T47D (cell line): ENCODE results near the gene FAM210A.

DNA sequence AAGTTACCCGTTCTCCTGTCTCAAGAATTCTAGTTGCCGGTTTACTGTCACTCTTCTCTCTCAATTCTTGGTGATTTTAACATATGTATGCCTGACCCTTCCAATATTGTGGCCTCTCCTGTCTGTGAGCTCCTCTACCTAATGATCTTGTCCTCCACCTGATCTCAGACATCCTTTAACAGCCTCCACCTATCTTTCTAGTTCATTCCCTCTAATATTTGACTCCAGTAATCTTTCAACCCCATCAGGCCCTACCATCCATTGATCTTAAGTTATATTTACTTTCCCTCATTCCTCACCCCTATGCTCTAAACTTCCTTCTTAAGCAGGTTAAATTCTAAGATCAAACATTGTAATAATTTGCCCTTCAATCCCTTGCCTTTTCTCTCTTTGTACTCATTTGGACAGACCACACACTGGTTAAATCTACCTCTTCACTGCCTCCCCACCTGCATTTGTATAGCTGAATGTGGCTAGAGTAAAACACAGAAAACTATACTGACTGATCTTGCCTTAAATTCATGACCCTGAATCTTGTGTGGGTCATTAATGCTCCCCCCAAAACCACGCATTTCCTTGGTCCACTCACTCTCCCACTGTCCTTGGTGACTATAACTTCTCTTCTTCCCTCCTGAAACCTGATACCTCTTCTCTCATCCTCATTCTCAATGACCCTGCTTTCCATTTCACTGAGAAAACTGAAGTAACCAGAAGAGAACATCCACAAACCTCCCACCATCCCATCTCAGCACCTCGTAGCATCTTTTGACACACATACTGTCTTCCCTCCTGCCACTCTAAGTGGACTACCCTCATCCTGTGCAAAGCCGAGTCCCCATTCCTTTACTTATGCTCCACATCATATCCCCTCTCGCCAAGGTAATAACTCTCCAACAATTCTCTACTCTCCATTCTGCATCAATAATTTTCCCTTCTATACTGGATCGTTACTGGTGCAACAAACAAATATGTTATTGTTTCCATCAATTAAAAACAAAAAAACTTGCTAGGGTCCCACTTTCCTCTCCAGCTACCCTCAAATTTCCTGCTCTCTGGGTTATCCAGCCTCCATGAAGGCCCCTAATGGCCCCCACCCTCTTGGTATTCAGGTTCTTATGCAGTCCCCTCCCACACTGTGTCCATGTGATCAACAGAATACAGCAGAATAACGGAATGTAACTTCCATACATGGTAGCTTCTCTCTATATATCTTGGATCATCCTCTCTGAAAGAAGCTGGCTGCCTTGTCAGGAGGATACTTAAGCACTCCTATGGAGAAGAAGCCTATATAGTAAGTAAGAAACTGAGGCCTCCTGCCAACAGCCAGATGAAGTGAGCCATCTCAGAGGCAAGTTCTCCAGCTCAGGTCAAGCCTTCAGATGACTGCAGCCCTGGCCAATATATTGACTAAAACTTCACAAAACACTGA lies 47.2 kb downstream of the SPIRE1 start:
- RRBS: no CpG with 5 or more reads among the region's 8 CpGs

DNA sequence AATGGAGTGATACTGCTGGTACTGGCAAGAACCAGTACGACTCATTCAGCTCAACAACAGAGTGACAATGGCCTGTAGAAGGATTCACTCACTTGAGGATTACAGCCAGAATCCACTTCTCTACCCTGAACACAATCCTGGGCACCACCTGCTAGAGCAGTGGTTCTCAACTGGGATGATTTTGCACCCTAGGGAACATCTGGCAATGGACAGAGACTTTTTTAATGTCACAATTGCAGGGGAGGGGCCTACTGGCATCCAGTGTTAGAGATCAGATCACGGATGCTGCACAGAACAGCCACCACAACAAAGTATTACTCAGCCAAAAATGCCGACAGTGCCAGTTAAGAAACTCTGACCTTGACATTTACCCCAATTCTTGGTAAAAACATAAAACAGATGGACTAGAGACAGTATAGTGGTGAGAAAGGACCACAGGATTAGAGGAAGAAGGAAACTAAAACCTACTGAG lies 5.0 kb downstream of the SPIRE1 start:
- RRBS: no CpG with 5 or more reads among the region's 3 CpGs

DNA sequence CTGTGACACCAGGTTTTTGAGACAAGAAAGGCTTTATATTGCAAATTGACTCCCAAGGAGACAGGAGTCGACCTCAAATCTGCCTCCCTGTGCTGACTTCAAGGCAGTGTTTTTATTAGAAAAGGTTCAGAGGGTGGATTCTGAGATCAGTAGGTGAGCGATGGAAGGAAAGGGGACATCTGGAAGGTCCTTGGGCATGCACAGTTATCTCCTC lies 10.4 kb downstream of the PSMG2 start:
- RRBS: no CpG with 5 or more reads among the region's 2 CpGs

DNA sequence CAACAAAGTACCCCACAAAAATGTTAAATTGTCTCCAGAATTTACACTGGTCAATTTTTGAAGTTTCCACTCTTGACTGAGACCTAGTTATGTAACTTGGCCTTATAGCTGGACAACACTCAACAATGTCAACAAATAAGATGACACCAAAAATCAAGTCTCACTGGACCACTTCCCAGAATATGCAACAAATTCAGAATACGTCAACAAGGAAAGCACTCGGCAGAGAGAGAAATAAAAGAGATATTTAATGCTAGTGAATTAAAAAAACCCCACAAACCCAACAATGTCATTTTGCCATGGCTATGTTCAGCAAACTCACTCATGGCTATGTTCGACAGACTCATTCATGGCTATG lies 72.8 kb downstream of the PTPN2 start:
- RRBS: no CpG with 5 or more reads among the region's 3 CpGs

DNA sequence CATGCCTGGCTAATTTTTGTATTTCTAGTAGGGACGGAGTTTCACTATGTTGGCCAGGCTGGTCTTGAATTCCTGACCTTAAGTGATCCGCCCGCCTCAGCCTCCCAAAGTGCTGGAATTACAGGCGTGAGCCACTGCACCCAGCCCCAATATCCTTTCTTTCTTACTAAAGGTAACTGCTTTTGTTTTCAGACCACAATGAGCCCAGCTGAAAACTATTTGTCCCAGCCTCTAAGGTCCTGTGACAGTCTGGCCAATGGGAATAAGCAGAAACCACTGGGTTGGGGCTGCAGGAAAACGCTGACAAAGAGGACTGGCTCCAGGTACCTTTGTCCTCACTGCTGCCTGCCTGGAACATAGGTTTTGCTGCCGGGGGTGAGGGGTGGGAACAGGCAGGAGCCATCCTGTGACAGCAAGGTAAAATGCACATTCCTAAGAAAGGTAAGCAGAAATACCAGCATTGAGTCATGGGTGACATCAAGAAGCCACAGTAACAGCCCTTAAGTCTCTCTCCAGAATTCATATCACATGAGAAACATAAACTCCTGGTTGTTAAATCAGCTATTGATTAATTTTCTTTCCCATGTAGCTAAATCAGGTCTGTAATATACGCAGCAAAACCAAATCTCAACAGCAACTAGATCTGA lies 21.6 kb downstream of the PTPN2 start:
- RRBS: no CpG with 5 or more reads among the region's 7 CpGs

- RRBS: no CpG with 5 or more reads among the region's 3 CpGs
Observed at GRCh38 chr18:13087020-13087224, 95.8 kb downstream of the CEP192 start.

- RRBS: no CpG with 5 or more reads among the region's 6 CpGs
Observed at GRCh38 chr18:13236009-13236355, 17.4 kb downstream of the LDLRAD4 start.

DNA sequence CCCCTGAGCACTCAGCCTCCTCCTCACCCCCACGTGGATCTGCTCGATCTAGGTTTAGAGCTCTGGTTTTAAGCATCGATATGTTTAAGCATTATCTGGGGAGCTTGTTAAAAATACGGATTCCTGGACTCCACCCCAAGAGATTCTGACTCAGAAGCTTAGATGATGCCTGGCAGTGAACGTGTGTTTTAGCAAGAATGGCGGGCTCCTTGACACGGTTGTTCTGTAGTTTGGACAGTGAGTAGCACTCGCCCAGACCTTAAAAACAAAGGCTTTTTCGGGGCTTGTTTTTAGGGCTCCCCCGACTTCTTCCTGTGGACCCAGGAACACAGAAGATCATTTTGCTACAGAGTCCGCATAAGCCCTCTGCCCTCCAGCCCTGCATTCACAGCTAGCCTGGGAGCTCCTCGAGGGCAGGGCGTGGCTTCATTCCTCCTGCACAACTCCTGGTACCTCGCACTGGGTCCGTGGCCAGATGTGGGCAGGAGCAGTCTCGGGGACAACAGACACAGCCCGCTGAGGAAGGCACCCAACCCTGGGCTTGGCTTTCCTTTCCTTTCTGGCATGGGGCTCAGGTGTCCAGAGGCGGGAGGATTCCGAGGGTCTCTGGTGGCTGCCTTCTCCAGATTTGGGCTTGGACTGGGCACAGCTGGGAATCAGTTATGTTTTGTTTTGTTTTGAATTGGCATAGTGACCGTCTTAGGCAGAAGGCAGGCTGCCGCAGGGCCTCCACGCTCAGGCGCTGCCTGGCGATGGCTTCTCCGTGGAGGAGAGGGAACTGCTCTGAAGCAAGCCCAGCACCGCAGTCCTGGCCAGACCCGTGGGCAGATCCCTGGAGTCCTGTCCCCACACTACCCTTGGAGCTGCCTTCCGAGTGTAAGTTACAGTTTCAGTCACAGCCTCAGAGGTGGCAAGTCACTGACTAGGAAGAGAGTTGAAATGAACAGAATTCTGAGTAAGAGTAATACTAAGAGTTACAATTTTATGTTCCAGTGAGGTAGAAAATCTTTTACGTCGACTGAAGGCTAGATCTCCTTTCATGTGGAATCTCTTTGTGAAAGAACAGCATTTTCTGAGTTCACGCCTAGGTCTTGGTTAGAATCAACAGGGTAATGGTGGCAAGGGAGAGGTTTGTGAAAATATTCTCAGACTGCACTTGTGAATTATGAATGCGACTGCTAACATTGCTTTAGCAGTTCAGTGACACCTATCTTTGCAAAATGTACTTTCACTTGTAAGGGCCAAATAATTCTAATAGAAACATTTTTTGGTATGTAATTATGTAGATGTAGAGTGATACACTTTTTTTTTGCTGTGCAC lies 47.8 kb downstream of the LDLRAD4 start:
- RRBS: no CpG with 5 or more reads among the region's 32 CpGs

- RRBS: no CpG with 5 or more reads among the region's 4 CpGs
Observed at GRCh38 chr18:13268370-13268747, 49.8 kb downstream of the LDLRAD4 start.

DNA sequence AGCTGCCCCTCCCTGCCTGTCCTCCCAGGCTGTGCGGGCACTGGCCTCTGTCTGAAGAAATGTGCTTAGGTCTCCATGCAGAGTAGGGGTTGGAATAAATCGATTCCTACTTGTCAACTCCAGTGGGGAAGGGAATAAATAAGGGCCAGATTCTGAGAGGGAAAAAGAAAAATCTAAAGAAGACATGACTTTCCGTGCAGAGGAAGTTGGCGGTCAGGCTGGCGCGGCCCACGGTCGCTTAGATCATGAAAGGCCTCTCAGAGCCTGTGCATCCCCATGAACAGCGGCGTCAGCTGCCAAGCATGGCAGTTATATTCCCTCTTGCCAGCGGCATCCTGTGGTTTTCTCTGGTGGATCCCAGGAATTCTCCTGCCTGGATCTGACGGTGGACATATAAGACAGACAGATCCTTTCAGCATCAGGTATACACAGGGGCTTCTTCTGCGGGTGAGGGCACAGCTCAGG lies 157.6 kb downstream of the LDLRAD4 start:
- RRBS: no CpG with 5 or more reads among the region's 13 CpGs

DNA sequence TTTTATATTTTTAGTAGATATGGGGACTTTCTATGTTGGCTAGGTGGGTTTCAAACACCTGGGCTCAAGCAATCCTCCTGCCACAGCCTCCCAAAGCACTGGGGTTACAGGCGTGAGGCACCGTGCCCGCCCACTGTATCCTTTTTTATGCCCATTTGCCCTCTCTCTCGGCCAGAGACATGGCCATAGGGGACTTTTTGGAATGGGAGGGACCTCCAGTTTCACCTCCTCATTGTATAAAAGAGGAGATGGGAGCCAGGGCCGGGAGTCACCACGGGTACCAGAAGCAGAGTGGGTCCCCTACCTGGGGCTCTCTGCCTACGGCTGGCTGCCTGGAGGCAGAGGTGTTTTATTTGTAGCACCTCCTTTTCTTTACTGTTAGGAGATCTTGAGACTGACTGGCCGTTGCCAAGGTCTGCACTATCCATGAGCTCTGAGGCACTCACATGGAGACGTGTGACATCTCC lies 162.7 kb downstream of the LDLRAD4 start:
- RRBS: no CpG with 5 or more reads among the region's 9 CpGs

GRCh38 chr18:13437766-13438679 lies 219.5 kb downstream of the LDLRAD4 start:
- RRBS: no CpG with 5 or more reads among the region's 18 CpGs

- RRBS: no CpG with 5 or more reads among the region's 8 CpGs
Observed at GRCh38 chr18:13454450-13454969, 235.9 kb downstream of the LDLRAD4 start.

GRCh38 chr18:13489717-13490453 lies 236.5 kb downstream of the FAM210A start:
- RRBS: no CpG with 5 or more reads among the region's 9 CpGs

DNA sequence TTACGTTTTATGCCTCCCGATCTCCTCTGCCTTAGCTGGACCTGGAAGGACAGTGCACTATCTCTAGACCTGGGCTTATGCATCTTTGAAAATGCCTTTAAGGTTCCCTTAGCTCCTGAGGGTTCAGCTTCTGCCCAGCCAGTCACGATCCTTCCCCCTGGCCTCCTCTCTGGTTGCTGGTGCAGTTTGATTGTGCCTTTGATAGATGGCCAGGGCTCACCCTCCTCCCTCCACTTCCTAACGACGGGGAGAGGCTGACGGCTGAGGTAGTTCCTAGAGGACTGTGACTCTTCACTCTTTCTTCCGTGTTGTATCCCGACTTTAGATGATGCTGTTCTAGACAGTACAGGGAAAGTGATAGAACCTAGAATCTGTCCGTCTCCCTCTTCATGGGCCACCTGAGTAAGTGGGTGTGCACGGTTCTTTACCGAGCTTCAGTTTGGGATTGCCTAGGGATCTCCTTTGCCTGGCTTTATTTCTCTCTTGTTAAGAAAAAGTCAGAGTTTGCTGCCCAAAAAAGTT lies 173.9 kb downstream of the FAM210A start:
- RRBS: no CpG with 5 or more reads among the region's 11 CpGs

GRCh38 chr18:13563134-13563833 lies 163.1 kb downstream of the FAM210A start:
- RRBS: no CpG with 5 or more reads among the region's 10 CpGs

DNA sequence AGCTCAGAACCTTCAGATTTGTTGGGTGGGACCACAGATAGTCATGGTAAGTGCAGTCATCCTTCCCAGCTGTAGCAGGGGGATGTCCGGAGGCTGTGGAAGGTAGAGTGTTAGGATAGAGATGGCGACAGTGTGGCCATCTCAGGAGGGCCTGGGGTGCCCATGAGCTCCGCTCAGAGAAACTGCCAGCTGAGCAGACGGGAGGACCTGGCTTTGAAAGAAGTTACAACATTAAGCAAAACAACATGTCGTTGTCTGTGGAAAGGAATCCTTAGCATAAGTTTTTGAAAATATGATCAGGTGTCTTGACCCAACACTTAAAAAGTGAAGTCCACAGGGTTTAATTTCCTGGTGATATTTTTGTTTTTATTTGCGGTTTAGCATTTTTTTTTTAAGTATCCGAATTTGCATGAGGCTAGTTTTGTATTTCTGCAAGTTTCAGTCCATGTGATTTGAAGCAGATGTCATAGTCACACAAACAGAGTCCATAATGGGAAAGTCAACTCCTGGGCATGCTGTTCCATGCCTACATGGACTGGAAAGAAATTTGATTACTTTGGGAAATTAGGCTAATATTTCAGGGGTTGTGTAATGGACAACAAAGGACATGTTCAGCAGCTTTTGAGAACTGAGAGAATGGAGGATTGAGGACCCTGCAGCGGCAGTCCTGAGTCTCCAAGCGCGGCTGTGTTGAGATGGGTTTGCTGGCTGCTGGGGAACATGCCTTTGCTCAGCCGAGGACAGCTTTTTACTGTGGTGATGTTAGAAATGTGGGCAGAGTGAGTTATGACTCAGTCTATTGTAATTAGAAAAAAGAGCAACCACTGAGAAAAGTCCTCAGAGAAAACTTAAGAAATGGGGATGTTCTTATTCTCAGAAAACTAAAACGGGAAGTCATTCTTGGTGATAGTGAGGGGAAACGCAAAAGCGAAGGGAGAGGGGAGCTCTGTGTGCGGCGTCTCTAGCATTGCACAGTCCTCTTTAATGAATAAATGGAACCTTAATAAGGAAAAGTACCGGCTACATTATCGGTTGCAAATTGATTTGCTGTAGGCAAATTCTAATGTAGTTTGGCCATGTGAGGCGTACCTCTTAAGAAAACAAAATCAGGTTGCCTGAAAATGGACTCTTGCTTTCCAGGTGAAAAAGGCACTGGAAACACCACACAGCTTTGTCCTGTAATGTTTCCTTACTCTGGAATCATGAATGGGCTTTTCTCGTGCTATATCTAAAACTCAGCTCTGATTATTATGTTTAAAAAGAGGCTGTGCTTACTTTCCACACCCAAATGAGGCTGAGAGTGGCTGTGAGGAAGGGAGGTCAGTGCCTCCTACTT lies 149.2 kb downstream of the FAM210A start:
- RRBS: no CpG with 5 or more reads among the region's 20 CpGs

GRCh38 chr18:13678886-13679496 lies 47.4 kb downstream of the FAM210A start:
- RRBS: no CpG with 5 or more reads among the region's 5 CpGs

DNA sequence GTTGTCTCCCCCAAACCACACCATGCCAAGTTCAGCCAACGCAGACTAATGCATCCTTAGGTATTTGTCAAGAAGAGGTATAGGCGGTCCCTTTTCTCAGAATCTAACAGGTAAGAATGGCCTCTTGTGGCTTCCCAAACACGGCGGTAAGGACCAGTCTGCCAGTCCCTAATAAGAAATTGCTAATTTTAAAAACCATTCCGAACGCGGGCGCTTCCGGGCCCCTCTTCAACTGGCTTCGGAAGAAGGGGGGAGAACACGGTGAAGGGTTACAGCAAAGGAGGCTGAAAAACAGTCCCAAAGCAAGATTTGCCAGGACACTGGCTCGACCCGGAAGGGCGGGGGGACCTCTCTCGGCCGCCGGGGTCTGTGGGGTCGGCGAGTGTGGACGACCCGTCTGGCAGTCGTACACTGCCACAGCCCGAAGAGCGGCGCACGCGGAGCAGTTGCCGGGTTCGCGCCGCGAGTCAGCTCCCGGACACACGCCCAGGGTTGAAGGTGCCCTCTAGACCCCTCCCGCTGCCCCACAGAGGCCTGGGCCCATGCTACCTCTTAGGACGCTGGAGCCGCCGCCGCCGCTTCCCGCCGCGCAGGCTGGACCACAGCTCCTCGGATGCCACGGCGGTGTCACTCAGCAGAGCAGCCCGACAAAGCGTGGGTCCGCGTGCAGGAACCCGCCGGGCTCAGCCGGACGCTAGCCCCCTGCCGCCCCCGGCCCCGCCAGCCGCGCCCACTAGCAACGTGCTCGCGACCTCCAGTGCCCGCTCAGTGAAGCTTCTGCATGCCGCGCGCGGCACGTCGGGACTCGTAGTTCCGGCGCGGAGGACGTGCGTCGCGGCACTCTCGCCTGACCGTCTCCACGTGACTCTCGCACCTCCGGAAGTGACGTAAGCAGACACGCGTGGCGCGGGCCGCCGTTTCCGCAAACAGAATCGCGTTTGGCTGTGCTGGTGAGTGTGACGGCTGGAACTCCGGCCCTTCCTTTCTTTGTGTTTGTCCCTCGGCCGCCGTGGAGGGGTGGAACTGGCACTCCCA lies at the start of gene FAM210A:
Gene FAM210A (minus strand): TSS at position 779 of the 1,035 bp plus-strand sequence.
- RRBS: under 1% methylated on average over 47 of the region's 97 CpGs

DNA sequence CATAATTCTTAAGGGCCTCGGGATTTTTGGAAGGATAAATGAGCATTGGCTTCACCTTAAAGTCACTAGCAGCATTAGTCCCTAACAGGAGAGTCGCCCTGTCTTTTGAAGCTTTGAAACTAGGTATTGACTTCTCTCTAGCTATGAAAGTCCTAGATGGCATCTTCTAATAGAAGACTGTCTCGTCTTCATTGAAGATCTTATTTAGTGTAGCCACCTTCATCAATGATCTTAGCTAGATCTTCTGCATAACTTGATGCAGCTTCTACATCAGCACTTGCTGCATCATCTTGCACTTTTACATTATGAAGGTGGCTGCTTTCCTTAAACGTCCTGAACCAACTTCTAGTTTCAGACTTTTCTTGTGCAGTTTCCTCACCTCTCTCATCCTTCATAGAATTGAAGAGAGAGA lies 31.7 kb downstream of the RNMT start:
- RRBS: no CpG with 5 or more reads among the region's 4 CpGs